Omental fat pad (tissue), 4 donors: Measurements from ENCODE around the genes TIMM8A, NXF2B and TCEAL1.

DNA sequence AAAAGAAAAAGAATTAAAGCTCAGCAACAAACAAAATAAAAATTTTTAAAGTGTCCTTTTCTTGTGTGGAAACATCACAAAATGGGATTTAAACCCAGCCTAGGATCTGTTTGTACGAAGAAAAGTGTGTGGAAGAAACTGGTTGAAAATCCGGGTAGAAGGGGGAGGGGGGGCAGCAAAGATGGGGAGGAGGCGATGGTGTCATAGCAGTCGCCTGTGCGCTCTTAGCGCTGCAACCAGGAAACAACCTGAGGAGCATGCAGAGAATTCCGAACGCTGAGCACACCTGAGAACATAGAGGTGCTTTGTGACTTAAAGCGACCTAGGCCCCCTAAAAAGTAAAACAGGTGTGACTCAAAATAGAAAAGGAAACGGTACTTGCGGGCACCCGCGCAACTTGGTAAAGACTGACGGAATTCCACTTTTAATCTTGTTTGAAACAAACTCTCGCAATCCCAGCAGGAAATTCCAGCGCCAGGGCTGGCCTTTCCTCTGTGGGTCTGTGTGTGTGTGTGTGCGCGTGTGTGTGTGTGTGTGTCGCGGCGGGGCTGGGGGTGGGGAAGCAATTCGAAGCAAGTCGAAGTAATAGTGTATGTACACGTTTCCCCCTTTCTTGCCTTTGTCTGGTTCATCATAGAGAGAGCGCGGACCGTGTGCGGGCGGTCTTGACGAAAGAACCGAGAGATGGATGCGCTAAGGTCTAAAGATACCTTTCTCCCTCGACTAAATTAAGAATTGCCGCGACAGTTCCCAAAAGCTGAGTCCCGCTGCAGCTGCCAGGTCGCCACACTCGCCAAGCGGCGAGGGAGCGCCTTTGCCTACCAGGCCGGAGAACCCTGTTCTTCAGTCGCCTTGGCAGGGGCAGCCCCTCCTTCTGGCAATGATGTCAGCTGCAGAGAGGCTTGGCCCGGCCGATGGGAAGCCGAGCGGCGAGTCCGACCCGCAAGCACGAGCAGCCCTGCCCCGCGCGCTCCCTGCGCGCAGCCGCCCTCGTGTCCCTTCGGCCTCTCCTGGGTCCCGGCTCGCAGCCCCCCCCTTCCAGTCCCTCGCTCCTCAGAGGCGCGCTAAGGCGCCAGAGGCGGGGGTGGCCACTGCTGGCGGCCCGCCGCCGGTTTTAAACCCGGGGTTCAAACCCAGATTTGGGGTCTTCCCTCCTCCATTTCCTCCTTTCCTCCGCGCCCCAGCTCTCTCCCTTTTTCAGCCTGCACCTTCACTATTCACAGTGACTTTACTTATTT lies 2.4 kb downstream of the PCDH11X start:
- PRO-cap: no peak
- RAMPAGE, long total RNA, 4 experiments: no peak in any of the 4 experiments

DNA sequence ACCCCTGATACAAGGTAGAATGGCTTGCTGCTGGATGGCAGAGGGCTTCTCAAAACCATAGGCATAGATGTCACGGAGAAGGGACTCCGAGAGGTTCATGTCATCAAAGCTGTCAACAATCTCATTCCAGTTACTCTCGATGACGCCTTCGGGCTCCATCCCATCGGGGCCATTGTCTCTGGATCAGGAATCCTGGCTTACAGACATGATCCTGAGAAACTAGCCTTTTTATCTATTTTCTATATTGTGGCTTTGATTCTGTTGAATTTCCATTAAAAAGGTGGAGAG lies 335.0 kb downstream of the PCDH11X start:
- PRO-cap: no peak
- RAMPAGE, long total RNA, 4 experiments: start-site peak on the minus strand in 1 of 4 experiments, centred at position 223 of the sequence, 8 reads per replicate

GRCh38 chrX:94205067-94205353 lies 531.0 kb downstream of the FAM133A start:
- PRO-cap: no peak
- RAMPAGE, long total RNA, 4 experiments: no peak in any of the 4 experiments

- PRO-cap: no peak
- RAMPAGE, long total RNA, 4 experiments: no peak in any of the 4 experiments
Observed at GRCh38 chrX:94600072-94600692, 926.2 kb downstream of the FAM133A start.

GRCh38 chrX:95520583-95520858 lies 1164.1 kb upstream of the DIAPH2 start:
- PRO-cap: no peak
- RAMPAGE, long total RNA, 4 experiments: no peak in any of the 4 experiments

- PRO-cap: no peak
- RAMPAGE, long total RNA, 4 experiments: no peak in any of the 4 experiments
Observed at GRCh38 chrX:97261698-97262932, 378.4 kb downstream of the RPA4 start.

DNA sequence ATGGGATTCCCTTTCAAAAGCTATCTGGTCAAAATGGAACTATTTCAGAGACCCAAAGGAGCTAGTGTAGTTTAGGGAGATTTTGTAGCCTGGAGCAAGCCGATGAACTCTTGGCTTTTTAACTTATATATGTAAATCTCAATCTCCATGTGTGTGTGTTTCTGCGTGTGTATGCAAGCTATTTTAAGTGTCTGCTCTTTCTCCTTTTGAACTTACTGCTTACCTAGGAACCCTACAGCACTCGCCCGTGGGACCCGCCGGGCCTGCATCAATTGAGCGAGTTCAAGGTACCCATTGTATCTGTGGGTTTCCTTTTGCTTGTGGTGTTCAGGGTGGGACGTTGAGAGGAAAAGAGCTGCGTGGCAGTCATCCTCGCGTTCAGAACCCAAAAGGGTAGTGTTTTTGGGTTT lies 10.4 kb downstream of the CSTF2 start:
- PRO-cap: no peak
- RAMPAGE, long total RNA, 4 experiments: no peak in any of the 4 experiments

GRCh38 chrX:100924361-100924583 lies 4.4 kb downstream of the XKRX start:
- PRO-cap: no peak
- RAMPAGE, long total RNA, 4 experiments: no peak in any of the 4 experiments

DNA sequence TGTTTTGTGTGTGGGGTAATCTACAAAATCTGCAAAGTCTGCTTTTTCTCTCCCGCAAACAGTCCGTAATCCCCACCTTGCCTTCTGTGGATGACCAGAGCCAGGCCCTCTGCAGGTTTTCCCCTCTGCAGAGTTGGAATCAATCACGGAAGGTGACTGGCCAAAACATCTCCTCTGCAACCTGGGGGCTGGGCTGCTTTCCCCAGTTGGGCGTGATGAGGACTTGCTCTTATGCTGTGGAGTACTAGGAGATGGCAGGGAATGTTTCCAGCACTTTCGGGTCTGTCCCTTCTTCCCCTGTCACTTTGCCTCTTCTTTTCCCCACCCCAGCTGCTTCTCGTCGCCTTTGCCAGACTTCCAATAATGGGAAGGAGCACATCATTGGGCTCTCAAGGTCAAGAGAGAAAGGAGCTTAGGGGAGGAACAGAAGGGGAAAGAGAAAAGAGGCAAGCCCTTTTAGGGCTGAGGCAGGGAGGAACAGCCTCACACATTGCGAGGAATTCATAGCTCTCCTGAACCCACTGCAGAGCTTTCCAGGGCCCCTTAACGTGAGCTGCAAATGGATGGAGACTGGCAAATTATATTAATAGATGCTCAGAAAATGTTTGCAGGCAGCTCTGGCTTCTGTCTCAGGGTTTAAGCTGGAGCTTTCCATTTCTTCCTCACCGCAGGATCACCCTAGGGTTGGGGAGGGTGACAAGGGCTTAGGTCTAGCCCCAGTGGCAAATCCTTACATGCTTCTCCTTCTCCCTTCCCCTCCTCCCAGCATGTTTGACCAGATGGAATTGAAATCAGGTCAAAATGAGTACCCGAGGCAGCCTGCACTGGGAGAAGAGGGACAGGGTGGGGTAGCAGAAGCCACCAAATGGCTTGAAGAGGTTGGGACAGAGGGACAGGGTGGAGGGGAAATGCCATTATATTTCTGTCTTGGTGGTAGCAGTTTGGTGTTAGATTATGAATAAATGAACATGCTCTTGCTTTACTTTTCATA lies 1.4 kb downstream of the TMEM35A start:
- PRO-cap: no peak
- RAMPAGE, long total RNA, 4 experiments: no peak in any of the 4 experiments

GRCh38 chrX:101191356-101191856 lies 28.2 kb upstream of the DRP2 start:
- PRO-cap: no peak
- RAMPAGE, long total RNA, 4 experiments: no peak in any of the 4 experiments

DNA sequence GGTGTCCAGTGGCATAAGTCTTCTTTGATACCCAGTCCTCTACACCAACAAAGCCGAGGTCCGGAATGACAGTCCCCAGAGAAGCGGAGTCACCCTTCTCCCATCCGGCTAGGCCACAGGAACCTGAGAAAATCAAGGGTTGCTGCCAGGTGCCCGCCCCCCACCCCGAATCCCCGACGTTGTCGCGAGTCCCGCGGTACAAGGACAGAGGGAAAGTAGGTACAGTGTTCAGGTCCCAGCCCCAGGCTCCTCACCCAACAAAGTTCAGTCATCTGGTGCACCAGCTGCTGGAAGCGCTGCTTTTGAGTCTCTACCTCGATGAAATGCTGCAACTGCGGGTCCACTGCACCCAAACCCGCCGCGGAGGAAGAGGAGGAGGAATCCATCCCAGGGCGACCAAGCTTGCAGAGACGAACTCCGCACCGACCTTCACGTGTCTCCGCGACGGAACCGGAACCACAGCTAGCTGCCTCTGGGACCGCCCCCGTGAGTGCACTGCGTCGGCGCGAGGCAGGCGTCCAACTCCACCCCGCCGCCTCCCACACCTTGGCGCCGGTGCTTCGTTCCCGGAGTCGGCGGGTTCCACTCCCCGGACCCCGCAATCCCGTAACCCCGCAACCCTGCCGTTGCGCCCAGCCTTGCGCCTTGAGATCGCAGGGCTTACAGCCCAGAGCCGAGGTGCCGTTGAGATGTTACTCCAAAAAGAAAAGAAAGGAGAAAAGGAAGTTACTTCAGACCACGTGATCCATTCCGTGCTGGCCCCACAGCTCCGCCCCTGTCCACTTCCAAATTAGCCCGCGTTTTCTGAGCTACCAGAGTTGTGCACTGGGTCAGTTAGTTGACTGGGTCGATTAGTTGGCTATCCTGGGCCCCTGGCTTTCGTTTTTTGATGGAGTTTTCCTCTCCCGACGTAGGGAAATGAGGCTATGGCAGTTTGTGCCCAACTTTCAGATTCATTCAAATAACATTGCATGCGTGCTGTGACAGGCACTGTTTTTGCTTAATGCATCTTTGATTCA lies at the start of gene TIMM8A:
Gene TIMM8A (minus strand): TSS at position 464 of the 1,019 bp plus-strand sequence.
- PRO-cap: no peak
- RAMPAGE, long total RNA, 4 experiments: start-site peak on the minus strand in 3 of 4 experiments, centred at positions 426 to 436 of the sequence, 27 to 459 reads per replicate

GRCh38 chrX:101383674-101384336 lies 2.2 kb downstream of the BTK start:
- PRO-cap: no peak
- RAMPAGE, long total RNA, 4 experiments: no peak in any of the 4 experiments

- PRO-cap: no peak
- RAMPAGE, long total RNA, 4 experiments: no peak in any of the 4 experiments
Observed at GRCh38 chrX:101418808-101419097, 10.7 kb downstream of the HNRNPH2 start.

GRCh38 chrX:101883595-101884210 lies 48.1 kb downstream of the ZMAT1 start:
- PRO-cap: no peak
- RAMPAGE, long total RNA, 4 experiments: no peak in any of the 4 experiments

GRCh38 chrX:102439731-102440300 lies at the start of gene NXF2B:
TSS of gene NXF2B (minus strand) at chrX:102440008.
- PRO-cap: no peak
- RAMPAGE, long total RNA, 4 experiments: no peak in any of the 4 experiments

DNA sequence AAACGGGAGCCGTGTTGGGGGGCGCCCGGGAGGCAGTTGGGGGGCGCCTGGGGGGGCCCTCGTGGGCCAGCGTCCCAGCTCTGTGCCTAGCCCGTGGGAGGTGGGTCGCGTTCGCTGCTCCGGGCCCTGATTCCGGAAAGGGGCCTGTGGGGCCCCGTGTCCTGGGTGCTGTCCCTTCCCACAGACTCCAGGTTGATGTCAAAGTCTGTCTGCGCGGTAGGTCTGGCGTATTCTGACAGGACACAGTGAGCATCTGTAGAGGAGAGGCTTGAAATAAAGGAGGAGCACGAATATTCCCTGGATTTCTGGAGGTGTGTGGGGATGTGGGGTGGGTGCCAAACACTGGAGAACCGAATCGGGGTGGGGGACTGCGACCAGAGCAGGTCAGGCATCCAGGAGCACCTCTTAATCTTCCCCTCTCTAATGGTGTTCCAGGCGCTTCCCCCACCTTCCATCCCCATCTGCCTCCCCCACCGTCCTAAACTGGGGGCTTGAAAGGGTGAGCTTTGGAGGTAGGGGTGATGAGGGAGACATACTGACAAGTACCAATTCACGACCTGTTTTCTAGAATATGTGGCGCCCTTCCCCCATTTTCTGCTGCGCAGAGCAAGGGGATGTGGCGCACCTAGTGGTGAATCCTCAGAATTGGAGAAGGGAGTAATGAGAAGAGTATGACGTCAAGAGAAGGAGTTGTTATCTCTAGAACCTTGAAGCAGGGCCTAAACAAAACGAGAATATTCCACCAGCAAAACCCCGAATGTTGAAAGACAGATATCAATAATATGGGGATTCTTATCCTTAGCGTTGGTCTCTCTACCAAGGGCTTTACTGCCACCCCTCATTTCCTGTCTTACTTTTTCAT lies 903 bp downstream of the GPRASP1 start:
- PRO-cap: no peak
- RAMPAGE, long total RNA, 4 experiments: no peak in any of the 4 experiments

- PRO-cap: no peak
- RAMPAGE, long total RNA, 4 experiments: no peak in any of the 4 experiments
Observed at GRCh38 chrX:103532340-103532752, 13.1 kb upstream of the RAB40A start.

GRCh38 chrX:103584595-103585098 lies 668 bp upstream of the TCEAL4 start:
- PRO-cap: no peak
- RAMPAGE, long total RNA, 4 experiments: no peak in any of the 4 experiments

GRCh38 chrX:103624714-103625514 lies 3.9 kb upstream of the TCEAL1 start:
- PRO-cap: no peak
- RAMPAGE, long total RNA, 4 experiments: no peak in any of the 4 experiments

DNA sequence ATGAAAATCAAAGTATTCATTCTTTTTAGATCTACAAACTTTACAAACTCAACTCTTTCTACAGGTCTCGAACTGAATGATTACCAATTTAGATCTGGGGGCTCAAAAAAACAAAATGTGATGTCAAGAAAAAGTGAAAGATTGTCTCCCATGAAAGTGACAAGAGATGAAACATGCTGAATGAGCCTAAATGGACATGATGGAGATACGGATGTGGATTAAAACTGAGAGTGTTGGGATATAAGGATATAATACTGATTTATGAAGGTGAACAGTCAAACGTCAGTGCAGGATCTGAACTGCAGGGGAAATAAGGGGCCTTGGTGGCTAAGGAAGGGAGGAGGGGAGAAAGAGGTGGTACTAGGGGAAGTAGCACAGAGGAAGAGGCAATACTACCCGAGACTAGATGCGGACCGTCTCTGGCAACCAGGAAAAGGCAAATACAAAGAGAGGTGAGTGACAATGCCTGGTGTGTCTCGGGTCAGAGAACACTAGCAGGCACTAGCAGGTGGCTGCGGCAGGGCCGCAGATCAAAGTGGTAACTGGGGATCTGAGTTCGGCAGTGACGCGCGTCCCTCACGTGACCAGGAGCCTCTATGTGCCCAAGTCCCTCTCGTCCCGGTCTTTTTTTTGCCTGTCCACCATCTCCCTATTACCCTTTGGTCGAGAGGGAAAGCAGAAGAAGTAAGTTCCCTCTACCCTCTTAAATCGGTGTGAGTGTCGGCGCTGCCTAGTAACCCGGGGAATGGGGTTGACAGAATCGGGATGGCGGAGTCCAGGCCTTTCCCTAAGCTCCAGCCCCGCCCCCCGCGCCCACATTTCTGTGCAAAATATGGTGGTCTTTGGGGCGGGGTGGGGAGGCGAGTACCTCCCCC lies at the start of gene TCEAL1:
Gene TCEAL1 (plus strand): TSS at position 634 of the 875 bp plus-strand sequence.
- PRO-cap: no peak
- RAMPAGE, long total RNA, 4 experiments: start-site peak on the plus strand in 3 of 4 experiments, centred at positions 381 to 635 of the sequence, 22 to 96 reads per replicate